Hair follicle dermal papilla cell (primary cell): ENCODE results near the genes SPCS1 and MUSTN1.

DNA sequence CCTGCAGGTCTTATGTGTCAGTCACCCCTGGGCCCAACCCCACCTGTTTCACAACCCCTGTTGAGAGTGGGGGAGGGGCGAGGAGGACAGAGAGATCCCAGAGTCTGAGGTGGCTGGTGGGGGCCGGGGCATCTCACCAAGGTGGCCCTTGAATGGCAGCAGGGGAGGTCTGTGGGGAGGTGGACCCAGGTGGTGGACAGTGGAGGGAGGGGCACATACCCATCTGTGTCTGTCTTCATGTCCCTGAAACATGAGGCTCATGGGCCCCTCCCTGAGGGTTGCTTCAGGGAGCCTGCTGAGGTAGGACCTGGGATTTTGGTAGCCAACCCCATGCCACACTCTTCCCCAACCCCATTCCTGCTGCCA, 1.8 kb upstream of the STAB1 start:
- CAGE, long polyA plus RNA: no peak

DNA sequence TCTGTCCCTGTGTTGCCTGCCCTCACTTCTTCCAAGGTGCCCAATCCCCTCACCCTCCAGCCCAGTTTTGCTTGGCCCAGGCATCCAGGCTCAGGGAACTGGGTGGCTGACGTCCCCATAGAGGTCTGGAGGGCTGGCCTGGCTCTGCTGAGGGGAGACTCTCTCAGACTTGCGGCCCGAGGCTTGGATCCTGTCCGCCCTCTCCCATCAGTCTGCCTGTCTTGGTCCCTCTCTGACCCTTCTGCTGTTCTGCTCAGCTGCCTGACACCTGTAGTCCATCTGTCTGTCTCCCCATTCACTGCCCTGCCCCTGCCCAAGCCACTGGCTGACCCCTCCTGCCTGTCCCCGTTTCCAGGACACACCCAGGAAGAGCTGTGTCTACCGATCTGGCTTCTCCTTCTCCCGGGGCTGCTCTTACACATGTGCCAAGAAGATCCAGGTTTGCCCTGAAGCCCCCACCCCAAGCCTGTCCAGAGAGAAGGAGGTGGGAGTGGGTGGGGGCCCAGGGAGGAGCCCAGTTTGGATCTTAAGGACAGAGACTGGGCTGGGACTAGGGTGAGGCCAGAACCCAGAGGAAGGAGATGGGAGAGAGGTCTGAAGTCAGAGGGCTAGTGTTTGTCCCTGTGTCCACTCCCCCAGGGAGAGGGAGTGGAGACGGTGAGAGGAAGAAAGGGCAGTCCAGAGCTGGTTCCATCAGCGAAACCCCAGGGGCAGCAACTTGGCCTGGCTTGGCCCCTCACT, 18.4 kb downstream of the NT5DC2 start:
- CAGE, long polyA plus RNA: no peak

- CAGE, long polyA plus RNA: no peak
Observed at GRCh38 chr3:52563943-52564457, 27.6 kb downstream of the UQCC5 start.

- CAGE, long polyA plus RNA: no peak
Observed at GRCh38 chr3:52576319-52576749, 39.9 kb downstream of the UQCC5 start.

DNA sequence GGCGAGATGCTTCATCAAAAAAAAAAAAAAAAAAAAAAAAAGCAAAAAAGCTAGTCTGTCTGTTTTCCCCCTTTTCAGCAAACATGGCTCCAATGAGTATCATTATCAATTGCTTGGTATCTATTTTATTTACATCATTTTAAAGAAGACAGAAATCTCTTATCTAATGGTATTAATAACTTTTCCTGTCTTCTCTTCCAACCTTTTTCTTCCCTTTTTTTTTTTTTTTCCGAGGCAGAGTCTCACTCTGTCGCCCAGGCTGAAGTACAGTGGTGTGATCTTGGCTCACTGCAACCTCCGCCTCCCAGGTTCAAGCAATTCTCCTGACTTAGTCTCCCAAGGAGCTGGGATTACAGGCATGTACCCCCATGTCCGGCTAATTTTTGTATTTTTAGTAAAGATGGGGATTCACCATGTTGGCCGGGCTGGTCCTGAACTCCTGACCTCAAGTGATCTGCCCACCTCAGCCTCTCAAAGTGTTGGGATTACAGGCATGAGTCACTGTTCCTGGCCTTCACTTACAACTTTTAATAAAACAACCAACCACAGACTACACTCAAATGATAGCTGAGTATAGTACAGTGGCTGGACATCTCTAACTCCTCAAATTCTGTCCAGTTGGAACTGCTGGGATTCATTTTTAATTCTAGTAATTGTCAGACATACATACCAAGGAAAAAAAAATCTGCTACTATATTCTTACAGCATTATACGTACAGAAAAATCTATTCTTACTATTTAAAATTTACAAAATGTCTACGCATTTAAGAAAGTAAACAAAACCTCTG, 71.3 kb upstream of the GNL3 start:
- CAGE, long polyA plus RNA: no peak

GRCh38 chr3:52681592-52682579, 3.9 kb upstream of the GNL3 start:
- CAGE, long polyA plus RNA: no peak

GRCh38 chr3:52687399-52688465, 1.9 kb downstream of the GNL3 start:
- CAGE, long polyA plus RNA: no peak

DNA sequence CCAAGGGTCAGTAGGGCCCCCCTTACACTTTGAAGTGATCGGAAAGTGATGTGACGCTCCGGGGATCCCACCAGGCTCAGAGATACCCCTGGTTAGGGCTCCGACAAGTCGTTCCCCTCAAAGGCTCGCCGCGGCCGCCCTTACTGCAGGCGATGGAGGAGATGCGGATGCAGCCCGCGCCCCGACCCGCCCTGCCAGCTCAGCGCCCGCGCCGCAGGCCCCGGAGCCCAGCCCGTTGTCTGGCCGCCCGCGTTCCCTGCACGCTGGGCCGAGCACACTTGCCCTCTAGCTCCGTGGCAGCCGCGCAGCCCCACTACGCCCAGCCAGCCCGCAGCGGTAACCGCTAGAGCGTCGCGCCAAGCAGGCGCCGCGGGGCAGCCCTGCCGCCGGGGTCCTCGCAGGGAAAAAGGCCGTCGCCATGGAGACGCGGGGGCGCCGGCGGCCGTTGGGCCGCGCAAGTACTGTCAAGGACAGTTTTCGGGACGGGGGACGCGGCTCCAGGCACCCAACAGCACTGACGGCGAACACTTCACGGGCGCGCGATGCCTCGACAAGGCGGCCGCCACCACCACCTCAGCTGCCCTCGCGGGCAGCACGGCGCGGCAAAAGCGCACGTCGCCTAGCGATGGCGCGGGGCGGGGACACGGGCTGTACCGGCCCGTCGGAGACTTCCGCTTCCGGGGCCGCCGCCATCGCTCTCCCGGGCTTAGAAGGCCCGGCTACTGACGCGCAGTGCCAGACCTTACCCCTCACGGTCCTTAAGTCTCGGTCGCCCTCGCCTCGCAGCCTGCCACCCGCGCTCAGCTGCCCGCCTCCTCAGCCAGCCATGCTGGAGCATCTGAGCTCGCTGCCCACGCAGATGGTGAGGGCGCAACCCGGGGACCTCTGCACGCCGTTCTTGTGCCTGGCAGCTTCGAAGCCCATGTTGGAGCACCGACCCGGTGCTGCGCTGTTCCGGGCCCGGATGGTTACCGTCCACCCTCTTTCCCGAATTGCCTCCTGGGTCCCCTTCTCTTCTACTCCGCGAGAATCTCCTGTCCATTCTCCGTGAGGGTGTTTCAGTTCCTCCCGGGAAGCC, at the start of gene SPCS1:
SPCS1 (plus strand) TSS at position 686 of the 1,078 bp plus-strand sequence.
- CAGE, long polyA plus RNA: no peak

DNA sequence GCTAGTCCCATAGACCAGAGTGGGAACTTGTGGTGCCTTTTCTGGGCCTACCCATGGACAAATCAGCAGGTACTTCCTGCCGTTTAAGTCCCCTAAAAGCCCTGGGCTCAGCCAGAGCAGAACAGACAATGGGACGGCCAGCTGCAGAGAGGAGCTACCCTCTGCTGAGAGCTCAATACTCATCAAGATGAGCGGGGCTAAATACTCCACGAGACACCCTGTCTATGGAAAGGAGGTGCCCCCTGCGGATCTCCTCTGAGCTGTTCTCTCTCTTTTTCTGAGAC, 9.2 kb downstream of the SPCS1 start:
- CAGE, long polyA plus RNA: no peak

DNA sequence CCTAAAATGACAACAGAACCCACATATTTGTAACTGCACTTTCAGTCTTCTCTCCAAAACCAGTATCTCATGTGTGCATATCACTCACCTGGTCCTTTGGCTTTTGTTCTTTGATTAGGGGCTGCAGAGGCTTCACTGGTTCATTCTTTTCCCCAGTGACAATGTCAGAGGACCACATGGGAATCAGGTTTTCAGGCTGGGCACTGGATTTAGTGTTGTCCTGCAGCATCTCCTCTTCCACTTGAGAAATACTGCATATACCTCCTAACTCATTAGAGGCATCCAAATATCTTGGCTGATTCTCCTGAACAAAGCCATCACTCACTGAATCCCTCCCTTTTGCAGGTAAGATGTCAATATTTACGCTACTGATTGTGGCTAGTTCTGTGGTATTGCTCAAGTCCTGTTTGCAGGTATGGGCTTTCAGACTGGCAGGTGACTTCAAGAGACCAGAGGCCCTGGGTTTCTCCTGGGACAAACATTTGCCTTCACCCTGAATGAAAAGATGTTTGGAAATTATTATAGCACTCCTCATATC, 18.8 kb downstream of the NEK4 start:
- CAGE, long polyA plus RNA: no peak

GRCh38 chr3:52763472-52763897, 7.3 kb downstream of the NEK4 start:
- CAGE, long polyA plus RNA: no peak

DNA sequence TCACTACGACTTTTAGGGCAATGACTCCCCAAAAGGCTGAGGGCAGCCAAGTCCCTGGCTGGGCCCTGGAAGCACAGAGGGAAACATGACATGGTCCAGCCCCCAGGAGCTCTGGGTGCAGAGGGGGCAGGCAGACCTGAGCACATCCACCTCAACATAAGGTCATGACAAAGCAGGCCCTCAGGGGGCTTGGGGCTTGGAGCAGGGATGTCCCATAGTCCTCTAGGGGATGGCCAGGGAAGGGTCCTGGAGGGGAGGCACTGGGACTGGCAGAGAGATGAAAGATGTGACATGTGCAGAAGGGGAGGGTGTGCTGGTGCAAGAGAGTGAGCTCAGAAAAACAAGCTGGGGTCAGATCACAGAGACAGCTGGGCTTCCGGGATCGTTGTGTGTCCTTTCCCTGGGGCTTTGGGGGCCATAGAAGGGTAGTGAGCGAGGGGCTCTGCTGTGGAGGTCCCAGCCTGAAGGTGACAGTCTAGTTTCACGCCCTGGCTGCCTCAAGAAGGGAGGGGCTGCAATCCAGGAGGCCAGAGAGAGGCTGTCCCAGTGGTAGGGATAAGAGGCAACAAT, 618 bp upstream of the ITIH3 start:
- CAGE, long polyA plus RNA: no peak

DNA sequence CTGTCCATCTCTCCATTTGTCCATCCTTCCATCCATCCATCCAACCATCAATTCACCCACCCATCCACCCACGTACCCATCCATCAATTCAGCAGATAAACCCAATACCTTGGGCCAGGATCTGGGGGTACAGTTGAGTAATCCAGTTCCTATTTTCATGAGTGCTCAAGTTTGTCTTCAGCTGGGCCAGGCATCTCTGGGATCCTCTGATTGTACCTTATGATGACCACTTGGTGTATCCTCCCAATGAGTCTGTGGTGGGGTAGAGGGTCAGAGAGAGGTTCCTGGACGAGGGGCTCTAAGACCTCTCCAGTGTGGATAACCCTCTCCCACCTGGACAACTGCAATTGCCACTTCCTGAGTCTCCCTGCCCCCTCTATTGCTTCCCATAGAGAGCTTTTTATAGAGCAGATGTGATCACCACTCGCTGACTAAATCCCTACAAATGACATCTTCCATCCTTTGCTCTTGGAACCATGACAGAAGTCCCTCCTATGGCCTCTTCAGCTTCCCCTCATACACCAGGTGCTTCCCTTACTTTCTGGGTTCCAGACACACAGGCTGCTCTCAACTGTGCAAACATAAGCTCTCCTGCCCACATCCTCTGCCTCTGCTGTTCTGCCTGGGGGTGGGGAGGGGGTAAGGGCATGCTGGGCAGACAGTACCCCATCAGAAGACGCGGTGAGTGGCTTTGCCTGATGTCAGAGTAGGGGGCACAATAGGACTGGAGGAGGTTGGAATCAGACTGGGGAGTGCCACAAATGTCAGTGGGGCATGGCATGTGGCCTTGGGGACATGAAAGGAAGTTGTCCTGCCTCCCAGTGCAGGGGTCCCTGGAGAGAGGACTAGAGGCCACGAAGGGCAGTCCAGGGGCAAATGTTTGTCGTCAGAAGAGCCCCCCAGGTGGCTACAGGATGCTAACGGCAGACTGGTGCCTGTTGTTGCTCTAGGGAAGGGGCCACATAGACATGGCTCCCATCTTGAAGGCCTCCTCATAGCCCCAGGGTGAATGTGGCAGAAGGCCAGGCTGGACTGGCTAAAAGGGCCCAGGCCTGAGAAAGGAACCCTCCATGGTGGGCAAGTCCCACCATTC, 15.2 kb downstream of the ITIH3 start:
- CAGE, long polyA plus RNA: no peak

- CAGE, long polyA plus RNA: no peak
Observed at GRCh38 chr3:52819451-52820237, 10.8 kb downstream of the ITIH4 start.

- CAGE, long polyA plus RNA: no peak
Observed at GRCh38 chr3:52834644-52835382, at the start of gene MUSTN1. TSS of gene MUSTN1 (minus strand) at chr3:52835019.

GRCh38 chr3:52835383-52836477, 911 bp upstream of the MUSTN1 start:
- CAGE, long polyA plus RNA: no peak

GRCh38 chr3:53131879-53132278, 1.6 kb upstream of the RFT1 start:
- CAGE, long polyA plus RNA: no peak

DNA sequence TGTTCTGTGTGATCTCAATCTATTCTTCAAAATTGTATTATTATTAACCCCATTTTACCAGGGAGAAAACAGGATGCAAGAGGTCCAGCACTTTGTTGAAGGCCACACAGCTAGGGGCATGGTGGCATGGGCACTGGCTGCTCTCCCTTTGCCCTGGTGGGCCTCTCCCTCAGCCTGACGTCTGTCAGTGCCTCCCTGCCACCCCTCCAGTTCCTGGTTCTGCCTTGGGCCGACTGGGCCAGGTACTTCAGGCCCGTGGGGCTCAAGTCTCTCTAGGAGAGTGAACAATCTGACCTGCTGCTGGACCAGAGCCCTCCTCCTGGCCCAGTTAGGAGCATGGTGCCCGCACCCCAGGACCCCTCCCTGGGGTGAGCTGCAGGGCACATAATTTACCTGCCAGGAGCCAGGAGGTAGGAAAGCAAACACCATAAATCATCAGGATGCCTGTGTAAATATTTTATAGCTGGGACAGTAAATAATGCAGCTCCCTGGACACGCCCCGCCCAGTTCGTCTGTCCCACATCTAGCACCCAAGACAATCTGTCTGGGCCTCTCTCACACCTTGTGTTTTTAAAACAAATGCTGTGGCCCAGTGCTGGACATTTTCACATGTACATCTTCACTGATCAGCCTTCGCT, 15.0 kb upstream of the RFT1 start:
- CAGE, long polyA plus RNA: no peak

DNA sequence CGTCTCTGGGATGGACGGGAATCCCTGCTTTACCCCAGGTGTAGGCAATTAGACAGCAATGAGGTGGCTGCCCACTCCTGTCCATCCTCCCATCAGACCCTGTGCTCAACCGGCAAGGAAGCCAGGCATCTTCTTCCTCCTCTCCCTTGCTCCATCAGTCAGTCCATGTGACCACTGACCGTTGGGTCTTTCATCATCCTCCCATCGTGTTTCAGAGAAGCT, 8.9 kb upstream of the PRKCD start:
- CAGE, long polyA plus RNA: no peak

DNA sequence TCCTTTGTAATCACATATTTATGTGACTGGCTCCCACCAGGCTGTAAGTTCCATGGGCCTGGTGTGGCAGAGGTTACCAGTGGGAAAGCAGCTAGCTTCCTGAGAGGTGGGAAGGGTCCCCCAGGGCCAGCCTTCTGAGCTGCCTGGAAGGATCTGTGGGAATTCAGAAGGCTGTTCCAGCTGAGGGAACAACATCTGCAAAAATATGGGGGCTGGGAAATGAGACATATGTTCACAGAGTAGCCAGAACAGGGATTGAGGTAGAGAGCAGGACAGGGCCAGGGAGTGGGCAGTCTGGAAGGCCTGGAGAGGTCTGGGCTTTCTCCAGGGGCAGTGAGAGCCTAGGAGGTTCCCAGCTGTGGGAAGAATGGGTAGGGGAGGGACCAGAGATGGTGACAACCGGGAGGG, 10.5 kb downstream of the PRKCD start:
- CAGE, long polyA plus RNA: no peak